Ureter (tissue), 1 donor: ENCODE data around the genes SLC9A1 and STX12.

- PRO-cap: no peak
Measured at GRCh38 chr1:26994669-26994868, 1.1 kb downstream of the TRNP1 start.

- PRO-cap: no peak
Measured at GRCh38 chr1:26999456-27000633, 6.4 kb downstream of the TRNP1 start.

DNA sequence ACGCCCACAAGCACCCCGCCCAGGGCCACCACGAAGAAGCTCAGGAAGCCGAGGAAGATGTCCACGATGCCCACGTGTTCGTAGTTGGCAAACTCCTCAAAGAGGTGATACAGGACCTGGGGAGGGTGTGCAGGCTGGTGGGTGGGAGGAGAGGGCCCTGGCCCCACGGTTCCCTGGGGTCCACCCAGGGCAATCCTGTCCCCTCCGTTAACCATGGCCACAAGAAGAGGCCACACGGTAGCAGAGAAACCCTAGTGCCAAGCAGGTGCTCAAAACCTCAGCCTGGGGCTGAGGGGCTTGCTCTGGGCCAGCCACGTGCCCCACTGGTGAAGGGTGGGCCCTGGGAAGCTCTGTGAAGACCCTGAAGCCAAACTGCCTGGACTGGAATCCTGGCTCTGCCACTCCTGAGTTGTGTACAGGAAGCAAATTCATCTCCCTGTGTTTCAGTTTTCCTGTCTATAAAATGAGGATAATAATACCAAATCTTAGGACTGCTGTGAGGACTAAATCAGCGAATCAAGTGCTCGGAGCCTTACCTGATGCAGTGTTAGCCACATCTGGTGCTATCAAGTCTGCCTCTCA is 45.2 kb downstream of the SLC9A1 start:
- PRO-cap: no peak

- PRO-cap: no peak
Measured at GRCh38 chr1:27113841-27114518, 40.9 kb downstream of the SLC9A1 start.

- PRO-cap: no peak
Measured at GRCh38 chr1:27146086-27146708, 8.7 kb downstream of the SLC9A1 start.

DNA sequence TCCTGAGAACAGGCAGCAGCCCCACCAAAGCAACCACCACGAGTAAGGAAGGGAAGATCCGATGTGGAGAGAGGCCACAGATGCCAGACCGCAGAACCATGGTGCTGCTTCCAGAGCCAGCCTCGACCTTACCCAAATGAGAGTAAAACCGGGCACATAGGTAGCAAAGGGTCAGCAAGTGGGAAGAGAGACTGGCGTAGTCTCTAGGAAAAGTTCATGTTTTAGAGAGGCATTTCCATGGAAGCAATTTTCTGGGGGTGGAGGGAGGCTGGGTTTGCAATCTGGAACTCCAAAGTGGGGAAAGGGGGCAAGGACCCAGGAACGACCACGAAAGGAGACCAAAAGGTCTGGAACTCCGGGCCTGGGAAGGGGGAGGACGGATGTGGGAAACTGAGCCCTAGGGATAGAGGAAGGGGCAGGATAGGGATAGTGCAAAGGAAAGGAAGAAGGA is 665 bp downstream of the SLC9A1 start:
- PRO-cap: no peak

DNA sequence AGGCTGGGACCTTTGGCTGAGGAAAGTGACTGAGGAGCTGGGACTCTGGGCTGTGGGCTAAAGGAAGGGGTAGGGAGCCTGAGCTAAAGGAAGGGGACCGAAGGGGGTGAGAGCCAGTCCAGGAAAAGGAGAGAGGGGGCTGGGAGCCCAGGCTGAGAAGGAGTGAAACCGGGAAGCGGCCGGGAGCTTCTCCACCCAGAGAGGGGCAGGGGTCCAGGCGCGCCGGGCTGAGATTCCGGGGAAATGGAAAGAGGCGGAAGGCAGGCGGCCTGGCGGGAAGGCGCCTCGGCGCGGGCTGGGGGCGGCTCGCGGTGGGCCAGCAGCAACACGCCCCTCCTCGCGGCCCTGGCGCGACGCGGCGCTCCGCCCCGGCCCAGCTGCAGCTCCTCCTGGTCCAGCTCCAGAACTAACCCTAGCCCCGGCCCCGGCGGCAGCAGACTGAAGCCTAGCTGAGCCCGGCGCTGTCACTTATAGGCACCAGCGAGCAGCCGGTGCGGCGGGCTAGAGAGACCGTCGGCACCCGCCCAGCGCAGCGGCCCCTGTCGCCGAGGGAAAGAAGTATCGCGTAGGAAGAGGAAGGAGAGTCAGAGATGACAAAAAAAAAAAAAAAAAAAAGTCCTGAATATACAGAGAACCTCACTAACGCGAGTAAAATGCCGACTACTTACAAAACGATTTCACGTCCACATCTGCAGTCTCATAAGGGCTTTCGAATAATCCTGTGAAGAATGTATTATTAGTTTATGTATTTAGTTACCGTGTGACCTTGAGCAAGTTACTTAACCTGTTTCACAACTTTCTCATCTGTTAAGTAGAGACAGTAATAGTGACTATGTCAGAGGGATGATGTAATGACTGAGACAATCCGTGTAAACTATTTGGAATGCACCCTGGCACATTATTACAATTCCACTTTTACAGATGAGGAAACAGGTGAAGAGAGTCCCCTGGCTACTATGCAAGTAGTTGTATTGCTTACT is at the start of gene SLC9A1:
TSS of gene SLC9A1 (minus strand) at position 440 of the 980 bp plus-strand sequence.
- PRO-cap: bidirectional peak, plus-strand start at position 644 of the sequence, minus-strand start at position 440 of the sequence

DNA sequence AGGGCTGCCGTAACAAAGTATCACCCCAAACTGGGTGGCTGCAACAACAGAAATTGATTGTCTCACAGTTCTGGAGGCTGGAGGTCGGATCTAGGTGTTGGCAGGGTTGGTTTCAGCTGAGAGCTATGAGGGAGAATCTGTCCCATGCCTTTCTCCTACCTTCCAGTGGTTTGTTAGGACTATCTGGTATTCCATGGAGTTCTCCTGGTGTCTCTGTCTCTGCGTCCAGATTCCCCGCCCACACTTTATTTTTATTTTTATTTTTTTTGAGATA is 678 bp upstream of the SLC9A1 start:
- PRO-cap: no peak

DNA sequence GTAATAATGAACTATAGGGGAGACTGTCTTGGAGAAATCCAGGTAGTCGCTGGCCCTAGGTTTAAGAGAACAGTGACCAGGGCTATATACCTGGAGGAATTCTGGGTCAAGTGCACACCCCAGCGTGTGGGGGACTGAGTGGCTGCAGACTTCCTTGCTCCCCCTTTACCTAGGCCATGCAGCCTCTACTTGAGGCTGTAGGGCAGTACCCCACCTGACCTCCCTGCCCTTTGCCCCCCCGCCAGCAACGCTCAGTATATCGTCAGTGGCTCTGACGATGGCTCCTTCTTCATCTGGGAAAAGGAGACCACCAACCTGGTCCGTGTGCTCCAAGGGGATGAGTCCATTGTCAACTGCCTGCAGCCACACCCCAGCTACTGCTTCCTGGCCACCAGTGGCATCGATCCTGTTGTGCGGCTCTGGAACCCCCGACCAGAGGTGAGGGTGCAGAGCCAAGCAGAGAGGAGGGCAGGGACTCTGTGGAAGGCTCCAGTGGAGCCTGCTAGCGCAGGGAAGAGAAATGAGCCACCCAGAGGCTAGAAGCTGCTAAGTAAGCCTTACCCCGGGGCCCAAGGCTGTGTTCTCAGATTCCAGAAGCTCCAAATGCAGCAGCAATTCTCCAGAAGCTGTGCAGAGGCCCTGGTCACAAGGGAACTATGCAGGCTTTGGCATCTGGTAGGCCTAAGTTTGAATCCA is 17.1 kb upstream of the TMEM222 start:
- PRO-cap: no peak

DNA sequence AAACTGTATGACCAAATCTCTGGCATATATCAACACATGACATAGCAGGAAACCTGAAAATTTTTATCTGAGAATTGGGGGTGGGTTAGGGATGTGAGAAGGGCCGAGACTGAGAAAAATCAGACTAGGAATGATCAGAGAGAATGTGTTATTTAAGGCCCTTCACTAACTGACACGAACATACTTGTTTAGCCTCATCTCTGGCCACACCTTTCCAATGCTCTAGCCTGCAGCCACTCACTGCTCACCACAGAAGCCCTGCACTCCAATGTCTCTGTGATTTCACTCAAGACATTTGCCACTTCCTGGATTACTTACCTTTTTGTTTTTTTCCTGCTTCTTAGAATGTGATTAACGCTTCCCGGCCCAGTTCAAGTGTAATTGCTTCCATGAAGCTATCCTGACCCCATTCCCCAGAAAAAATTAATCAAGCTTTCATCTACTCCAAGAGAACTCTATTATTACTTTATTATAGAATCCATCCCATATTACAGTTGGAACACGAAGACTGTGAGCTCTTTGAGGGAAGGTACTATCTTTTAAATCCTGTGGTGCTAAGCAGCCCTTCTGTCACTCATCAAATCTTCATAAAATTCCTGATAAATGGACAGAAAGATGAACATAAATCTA is 34.5 kb downstream of the WASF2 start:
- PRO-cap: no peak

- PRO-cap: unidirectional peak, plus-strand start at chr1:27490638; unidirectional peak, plus-strand start at chr1:27490685
Measured at GRCh38 chr1:27490450-27490805, 461 bp upstream of the WASF2 start.

DNA sequence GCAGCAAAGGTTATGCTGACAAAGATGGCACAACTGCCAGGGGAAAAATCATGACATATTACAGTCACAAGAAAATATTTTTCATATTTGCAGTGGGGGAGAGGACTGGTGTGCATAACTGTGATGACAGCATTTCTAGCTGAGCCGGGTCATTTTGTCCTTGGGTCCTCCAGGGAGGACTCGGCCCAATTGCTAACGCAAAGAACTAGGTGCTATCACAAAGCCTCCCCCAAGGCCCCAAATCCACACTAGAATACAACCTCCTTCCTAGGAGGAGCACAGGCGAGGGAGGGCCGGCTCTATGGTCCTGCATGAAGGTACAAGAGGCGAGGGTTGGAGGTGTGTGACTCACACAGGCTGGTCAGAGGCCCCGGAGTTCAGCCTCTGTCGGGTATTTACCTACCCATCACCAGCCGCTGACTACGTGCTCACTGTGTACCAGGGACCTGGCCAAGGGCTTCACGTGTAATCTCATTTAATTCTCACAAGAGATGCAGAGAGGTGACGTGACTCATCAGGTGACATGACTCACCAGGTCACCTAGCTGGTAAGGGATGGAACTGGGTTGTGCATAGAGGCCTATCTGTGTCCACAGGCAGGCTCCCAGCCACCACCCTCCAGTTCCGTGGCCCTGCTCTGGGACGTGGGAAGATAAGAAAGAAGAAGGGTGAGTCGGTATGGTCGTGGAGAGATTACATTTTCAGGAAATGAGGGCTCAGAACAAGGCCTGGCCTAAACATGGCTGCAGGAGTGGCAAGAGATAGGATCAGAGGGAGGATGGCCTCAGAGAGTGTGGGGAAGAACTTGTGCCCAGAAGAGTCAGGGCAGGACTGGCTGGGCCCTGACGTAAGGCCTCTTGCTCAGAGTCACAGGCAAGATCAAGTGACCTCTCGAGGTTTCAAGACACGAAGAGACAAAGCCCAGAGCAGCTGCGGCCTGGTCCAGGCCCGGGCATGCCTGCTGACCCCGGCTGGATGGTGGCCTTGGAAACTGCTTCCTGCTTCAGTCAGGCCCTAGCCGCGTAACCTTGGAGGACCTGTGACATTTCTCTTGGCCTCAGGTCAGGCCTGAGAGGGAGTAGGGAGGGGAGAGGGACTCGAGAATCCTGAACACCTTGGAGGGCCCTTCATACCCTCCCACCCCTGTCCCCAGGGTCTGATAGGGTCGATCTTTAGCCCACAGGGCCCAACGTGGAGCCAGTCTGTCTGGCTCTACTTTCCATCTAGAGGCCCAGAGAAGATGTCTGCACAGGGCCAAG is 52.6 kb upstream of the WASF2 start:
- PRO-cap: no peak

DNA sequence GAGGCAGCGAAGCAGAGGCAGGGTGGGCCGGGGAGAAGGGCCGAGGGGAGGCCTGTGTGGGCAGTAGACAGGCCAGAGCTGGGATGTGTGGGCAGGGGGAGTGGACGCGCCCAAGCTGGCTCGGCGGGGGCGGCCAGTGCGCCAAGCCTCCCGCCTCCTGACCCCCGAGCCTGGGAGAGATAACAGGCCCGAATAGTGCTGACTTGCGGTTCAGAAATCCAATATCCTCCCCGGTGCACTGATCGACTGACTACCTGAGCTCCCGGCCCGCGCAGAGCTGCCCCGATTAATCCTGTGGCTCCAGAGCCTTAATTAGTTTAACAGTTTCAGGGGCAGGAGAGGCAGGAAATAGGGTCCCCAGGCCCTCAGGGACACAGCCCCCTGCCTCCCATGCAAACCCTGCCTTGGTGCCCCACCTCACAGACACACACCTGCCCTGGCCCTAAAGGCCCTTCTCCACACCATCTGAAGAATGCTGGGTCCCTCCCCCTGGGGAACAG is 41.8 kb downstream of the AHDC1 start:
- PRO-cap: no peak

- PRO-cap: no peak
Measured at GRCh38 chr1:27589050-27590257, 14.5 kb downstream of the AHDC1 start.

DNA sequence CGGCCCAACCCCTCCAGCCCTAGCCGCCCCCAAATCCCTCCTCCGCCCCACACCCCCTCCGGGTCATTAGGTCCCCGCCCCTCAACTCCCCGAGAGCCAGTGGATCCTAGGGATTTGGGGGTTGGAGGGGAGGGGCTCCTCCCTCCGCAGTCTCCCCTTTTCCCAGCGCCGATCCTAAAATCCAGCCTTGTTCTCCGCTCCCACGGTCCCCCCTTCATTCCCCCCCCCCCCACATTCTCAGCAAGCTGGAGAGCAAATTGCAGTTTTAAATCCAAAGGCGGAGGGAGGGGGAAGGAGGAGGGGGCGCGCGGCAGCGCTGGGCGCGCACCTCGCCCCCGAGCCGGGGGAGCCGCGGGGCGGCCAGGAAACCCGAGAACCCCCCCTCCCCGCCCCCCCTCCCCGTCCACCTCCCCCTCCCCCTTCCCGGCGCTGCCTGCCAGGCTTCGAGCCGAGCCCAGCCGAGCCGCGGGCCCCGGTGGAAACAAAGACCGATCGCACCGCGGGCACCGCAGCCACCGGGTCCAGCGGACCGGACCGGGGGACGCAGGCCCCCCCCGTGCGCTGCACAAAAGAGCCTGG is 1.1 kb downstream of the AHDC1 start:
- PRO-cap: bidirectional peak, plus-strand start at position 461 of the sequence, minus-strand start at position 173 of the sequence

GRCh38 chr1:27611603-27612081 is 7.7 kb upstream of the AHDC1 start:
- PRO-cap: no peak

GRCh38 chr1:27668997-27669683 is 2.9 kb downstream of the IFI6 start:
- PRO-cap: no peak

DNA sequence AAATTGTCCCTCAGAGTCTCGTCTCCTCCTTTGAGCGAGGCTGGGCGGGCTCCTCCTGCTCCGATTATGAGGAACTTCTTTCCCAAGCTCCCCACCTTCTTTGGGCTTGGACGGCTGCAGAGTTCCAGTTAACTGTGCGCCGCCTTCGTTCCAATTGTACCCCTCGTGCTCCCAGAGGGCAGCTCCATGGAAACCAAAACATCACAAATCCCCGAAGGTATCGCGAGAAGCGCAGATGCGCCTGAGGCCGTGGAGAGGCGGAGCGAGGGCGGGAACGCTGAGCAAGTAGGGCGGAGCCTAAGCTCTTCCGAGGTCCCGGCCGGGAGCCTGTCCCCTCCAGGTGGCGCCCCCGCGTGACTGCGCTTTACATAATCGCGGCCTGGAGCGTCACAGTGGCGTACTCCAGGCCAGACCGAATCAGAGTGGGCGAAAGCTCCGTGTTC is 317 bp upstream of the FAM76A start:
- PRO-cap: unidirectional peak, minus-strand start at position 68 of the sequence; unidirectional peak, minus-strand start at position 102 of the sequence; bidirectional peak, plus-strand start outside the sequence, minus-strand start at position 361 of the sequence

DNA sequence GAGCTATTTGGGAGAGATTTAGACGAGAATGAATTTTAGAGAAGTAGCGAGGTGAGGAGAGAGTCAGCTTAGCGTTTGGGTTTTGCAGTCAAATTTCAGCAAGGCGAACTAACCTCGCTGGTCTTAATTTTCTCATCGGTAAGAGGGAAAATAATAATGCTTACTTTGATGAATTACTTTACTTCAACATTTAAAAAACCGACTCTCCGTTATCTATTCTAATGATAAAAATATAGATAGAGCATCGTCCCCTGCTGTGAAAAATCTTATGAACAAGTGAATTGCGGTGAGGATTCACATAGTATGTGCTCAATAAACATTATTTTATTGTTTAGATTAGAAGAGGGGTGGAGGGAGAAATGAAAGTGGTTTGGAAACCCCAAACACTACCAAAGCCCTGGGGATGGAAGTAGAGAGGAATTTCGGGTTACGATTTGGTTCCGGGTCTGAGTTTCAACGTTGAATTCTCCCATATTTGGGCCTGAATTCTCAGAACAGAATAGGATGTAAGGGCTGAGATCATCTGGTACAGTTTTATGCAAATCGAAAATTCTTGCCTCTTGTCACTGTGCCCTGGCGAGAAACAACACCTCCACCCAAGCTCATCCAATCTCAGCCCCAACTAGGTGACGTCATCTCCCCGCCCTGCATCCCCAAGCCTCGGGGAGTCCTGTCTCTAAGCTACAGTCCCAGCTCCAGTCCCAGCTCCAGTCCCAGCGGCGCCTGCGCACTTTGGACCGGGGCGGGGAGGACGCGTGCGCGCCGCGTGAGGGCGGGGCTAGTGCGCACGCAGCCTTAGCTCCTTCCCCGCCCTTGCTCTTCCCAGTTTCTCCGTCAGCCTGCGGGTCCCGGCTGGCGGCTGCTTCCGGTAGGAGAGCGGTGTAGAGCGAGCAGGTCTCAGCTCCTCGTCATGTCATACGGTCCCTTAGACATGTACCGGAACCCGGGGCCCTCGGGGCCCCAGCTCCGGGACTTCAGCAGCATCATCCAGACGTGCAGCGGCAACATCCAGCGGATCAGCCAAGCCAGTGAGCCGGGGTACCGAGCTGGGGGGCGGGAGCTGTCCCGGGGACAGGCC is at the start of gene STX12:
TSS of gene STX12 (plus strand) at position 822 of the 1,078 bp plus-strand sequence.
- PRO-cap: bidirectional peak, plus-strand start at position 844 of the sequence, minus-strand start at position 725 of the sequence

GRCh38 chr1:27884232-27884997 is 12.1 kb downstream of the THEMIS2 start:
- PRO-cap: no peak